ENCODE results near the genes MFSD2A, SMAP2, ZFP69 and RIMS3.

- PRO-cap: no peak
These were observed 7.4 kb downstream of the HPCAL4 start for GRCh38 chr1:39683676-39684447.

DNA sequence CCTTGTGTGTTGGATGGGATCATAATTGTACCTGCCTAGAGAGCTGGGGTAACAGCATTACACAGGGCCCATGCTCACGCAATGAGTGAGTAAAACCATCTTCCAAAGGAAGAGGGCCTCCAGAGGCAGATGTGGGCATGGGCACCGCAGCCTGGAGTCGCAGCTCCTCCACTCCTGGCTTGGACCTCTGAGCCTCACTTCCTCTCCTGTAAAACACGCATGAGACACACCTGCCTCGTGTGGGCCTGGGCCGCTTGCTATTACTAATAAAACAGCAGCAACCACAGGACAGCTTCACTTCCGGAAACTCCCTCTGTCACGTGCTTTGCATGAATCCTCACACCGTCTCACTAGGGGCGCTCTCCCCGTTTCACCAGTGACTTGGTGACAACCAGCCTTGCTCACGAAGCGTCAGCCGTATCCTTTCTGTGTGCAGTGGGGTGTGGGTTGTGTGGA lies 10.4 kb upstream of the BMP8B start:
- PRO-cap: no peak

DNA sequence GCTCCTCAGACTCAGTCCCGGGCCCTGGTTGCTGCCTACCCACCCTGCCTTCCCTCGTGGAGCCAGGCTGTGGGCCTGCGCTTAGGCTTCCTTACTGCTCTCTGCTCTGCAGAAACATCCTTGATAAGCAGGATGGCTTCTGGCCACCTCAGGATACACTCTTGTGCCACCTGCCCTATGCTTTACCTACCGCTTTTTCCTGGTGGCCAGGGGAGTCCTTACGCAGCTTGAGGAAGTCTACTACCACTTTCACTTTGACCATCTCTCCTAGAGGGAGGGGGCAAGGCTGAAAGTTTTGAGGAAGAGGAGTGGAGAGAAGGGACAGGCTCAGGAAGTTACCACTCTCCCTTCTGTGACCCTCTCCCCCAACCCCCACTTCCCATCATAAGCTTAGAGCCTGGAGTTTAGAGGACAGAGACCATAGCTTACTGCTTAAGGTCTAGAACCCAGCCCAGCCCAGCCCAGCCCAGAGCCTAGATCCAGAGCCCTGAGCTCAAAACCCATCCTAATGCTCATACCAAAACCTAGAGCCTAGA lies 18.2 kb upstream of the MFSD2A start:
- PRO-cap: no peak

GRCh38 chr1:39954790-39955297 lies at the start of gene MFSD2A:
MFSD2A (plus strand) TSS chr1:39955145.
- PRO-cap: bidirectional peak, plus-strand start at chr1:39955145, minus-strand start at chr1:39955003

- PRO-cap: no peak
These were observed 2.4 kb downstream of the MFSD2A start for GRCh38 chr1:39957157-39957975.

DNA sequence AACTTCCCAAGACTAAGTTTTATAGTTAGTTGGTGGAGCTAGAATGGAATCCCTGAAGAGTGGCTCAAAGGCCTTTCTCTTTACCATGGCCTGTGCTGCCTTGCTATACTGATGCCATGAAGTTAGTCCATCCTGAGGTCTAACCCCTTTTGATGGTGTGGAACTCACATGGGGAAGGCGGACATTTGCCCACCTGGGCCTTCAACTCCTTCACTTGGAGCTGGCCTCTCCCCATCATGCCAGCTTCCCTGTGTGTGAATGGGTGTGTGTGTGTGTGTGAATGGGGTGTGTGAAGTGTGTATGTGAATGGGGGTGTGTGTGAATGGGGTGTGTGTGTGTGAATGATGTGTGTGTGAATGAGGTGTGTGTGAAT lies 9.4 kb downstream of the MFSD2A start:
- PRO-cap: no peak

DNA sequence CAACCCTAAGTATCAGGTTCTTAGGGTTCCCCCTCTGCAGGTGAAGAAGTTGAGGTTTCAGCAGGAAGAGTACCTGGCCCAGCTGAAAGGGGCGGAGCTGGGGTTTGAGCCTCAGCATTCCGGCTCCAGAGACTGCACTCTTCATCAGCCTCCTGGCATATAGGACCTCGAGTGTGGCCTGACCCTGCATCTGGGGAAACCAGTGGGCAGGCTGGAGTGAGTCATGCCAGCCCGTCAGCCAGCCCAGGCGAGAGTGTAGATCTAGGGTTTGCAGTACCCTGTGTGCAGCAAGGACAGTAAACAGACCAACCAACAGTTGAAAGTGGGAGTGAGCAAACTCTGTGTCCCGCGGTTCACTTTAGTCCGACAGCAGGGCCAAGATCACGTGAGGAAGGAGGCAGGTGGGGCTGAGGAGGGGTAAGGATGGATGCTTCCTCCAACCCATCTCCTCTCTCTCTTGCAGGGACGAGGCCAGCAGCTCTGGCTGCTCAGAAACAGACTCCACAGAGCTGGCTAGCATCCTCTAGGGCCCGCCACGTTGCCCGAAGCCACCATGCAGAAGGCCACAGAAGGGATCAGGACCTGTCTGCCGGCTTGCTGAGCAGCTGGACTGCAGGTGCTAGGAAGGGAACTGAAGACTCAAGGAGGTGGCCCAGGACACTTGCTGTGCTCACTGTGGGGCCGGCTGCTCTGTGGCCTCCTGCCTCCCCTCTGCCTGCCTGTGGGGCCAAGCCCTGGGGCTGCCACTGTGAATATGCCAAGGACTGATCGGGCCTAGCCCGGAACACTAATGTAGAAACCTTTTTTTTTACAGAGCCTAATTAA lies 14.3 kb downstream of the MFSD2A start:
- PRO-cap: no peak

DNA sequence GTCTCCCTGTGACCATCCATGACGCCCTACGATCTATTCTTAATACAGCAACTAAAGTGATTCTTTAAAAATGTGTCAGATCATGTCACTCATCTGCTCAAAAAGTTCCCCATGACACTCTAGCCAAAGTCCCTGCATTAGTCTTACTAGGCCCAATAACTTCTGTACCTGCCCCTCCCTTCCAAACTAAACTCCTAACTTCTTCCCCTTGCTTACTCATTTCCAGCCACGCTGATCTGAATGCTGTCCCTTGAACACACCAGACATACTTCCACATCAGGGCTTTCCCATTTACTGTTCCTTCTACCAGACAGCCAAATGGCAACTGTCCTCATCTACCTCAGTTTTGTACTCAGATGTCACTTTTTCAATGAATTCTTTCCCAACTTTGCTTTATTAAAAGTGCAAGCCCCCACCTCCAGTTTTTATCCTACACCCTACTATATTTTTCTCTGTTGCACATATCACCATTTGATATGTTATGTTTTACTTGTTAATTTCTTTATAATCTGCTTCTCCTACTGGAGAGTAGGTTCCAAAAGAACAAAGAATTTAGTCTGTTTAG lies 1.2 kb downstream of the PPT1 start:
- PRO-cap: no peak

DNA sequence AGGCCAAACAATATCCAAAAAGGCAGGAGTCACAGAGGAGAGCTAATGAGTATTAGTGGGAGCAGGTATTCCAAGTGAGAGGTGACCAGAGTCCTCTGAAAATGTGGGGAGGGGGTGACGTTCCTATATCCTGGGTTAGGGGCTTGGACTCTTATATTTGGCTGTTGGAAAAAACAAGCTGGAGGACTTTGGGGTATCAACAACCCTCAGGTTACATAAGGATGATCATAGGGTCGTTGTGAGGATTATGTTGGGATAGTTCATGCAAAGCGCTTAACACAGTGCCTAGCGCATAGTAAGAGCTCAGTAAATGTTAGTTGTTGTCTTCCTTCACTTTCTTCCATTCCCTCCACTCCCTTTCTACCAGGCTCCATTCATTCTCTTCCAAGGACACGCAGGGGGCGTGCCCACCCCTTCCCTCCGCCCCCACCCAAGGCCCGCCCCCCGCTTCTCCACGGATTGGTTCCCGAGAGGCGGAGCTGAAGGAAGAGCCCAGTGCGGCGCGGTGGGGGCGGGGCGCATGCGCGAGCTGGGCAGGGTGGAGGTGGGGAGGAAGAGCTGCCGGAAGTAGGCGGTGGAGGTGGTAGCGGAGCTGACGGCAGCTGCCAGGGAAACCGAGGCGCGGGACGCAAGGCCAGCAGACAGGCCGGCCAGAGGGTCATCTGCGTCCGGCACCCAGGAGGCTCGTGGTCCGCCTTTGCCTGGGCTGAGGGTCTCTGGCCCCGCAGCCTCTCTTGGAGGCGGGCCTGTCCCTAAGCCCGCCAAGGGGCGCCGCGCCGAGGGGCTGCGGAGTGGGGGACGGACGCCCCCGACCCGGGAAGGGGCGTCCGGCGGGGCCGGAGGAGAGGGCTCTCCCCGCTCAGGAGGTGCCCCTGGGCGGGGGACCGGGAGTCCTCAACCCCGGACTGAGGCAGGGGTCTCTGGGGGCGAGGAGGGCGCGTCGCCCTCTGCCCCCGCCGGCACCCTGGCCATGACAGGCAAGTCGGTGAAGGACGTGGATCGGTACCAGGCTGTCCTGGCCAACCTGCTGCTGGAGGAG lies at the start of gene SMAP2:
SMAP2 (plus strand) TSS at position 577 of the 1,039 bp plus-strand sequence.
- PRO-cap: bidirectional peak, plus-strand start at position 612 of the sequence, minus-strand start at position 355 of the sequence

- PRO-cap: no peak
These were observed 6.5 kb downstream of the SMAP2 start for GRCh38 chr1:40380048-40380356.

DNA sequence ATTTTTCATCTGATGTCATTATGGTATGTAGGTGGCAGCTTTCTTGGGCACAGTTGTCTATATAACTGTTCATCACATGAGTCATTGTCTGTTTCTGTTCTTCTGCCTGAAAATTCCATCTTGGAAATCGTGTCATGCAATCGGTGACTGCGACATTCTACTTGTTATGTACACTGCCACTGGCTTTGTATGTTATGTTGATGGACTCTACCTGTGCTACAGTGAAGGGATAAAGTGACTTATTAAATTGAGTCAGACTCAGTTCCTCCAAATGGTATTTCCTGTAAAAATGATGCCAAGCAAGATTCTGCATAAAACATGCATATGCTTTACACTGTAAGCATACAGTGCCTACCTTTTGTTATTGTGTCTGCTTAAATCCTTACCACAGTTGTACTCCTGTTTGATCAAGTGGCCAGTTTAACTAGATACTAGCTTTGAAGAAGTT lies 8.6 kb downstream of the SMAP2 start:
- PRO-cap: no peak

GRCh38 chr1:40410006-40411102 lies 36.8 kb downstream of the SMAP2 start:
- PRO-cap: no peak

DNA sequence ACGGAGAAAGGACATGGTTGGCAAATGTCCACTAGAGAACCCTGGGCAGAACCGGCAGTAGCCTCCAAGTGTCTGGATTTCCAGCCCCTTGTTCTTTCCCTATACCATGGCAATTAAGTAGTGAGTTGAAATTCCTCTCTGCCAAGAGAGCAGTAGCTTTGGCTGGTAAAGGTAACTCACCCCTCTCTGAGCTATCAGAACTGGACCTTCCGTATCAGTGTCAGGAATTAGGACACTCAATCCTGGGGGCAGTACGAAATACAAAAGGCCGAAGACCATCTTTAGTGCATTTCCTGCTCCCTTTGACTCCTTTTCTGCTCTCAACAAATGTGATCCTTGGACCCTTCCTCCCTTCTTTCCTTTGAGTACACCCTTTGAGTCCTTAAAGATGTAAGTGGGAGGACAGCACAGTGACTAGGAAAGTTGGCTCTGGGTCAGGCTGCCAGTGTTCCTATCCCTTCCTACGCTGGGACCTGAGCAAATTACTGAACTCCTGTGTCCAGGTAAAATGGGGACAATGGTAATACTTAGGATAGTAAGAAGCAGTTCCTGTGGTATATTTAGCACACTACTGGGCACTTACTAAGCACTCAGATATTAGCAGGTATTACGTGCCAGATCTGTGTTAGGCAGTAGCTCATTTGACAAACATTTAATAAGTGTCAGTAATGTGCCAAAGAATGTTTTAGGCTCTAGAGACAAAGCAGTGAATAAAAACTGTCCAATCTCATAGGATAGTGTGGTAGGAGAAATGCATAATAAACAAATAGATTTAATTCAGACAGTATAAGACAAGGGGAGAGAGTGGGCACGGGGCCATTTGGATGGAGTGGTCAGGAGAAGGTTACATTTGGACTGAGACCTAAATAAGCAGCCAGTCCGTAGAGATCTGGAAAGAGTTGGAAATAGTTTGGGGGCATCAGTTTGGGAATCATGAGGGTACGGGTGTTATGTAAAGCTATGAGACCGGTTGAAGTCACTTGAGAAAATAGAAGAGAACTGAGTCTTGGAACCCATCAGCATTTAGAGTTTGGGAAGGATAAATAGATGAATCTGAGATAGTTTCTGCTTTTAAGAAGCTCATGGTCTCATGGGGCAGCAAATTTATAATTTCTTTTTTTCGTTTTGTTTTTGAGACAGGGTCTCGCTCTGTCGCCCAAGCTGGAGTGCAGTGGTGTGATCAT lies 26.3 kb upstream of the ZFP69B start:
- PRO-cap: no peak

DNA sequence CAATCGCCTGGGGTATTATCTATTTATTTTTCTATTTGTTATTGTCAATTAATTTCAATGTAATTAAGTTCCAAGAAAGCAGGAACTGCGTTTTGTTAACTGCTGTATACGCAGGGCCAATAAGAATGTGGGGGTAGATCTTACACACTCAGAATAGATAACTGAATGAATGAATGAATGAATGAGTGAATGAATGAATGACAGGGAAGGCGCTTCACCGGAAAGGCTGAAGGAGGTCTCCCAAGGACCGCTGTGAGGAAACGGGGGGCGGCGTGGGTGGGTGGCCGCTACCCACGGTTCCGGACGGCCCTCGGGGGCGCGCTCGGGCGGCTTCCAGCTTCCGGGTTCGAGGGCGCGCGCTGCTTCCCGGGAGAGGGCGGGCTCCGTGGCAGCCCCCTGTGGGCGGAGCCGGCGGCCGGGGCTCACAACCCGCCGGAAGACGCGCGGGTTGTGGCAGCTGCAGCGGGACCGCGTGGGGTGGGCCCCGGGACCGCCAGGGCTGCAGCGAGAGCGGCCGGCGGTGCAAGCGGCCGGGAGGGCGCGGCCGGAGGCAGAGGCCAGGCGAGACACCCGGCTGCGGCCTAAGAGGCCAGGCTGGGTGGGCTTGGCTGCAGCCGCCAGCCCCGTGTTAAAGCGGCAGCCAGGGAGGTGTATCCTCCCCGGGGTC lies at the start of gene ZFP69:
ZFP69 (plus strand) TSS at position 426 of the 667 bp plus-strand sequence.
- PRO-cap: bidirectional peak, plus-strand start at position 425 of the sequence, minus-strand start at position 312 of the sequence

- PRO-cap: no peak
These were observed 16.2 kb downstream of the RIMS3 start for GRCh38 chr1:40649362-40649561.

GRCh38 chr1:40665068-40666348 lies at the start of gene RIMS3:
RIMS3 (minus strand) TSS chr1:40665682.
- PRO-cap: bidirectional peak, plus-strand start at chr1:40665802, minus-strand start at chr1:40665682

DNA sequence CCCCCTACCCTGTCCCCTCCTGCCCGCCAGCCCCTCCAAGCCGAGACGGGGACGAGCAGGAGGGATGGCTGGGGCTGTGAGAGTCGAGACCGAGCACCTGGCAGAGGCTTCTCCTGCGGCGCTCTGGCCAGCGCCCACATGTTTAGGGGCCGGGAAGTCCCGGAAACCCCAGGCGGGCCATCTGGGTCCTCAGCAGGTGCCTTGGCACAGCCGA lies 3.2 kb upstream of the RIMS3 start:
- PRO-cap: no peak

- PRO-cap: no peak
These were observed 19.0 kb downstream of the NFYC start for GRCh38 chr1:40710178-40711315.

- PRO-cap: no peak
These were observed 20.1 kb downstream of the NFYC start for GRCh38 chr1:40711316-40712381.

GRCh38 chr1:40824793-40825501 lies 37.2 kb downstream of the CITED4 start:
- PRO-cap: no peak

Measured in osteocyte (in vitro differentiated cells).